HGPS cell (cell line): ENCODE data around the genes GOLGA6L6, POTEB3 and ATP10A.

DNA sequence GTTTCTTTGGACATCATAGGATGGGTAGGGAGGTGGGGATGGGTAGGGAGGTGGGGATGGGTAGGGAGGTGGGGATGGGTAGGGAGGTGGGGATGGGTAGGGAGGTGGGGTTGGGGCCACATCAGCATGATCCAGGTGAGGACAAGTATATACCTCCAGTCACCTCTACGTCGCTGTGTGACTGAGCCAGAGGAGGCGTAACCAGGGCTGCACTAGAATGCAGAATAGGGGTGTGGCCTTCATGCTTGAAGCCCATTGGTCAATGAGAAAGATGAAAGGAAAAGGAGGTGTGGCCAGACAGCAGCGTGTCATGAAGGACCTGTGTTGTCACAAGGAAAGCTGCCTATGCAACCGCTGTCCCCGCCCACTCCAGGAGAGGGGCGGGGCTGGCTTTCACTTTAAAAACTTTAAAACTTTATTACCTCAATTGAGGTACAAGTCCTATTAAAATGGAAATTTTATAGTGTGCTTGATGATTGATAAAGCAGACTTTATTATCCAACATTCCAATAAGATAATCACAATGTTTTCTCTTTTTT, at the start of gene GOLGA6L6:
GOLGA6L6 (minus strand) TSS at position 219 of the 539 bp plus-strand sequence.
- RRBS, result no CpG with 5 or more reads among the region's 7 CpGs

DNA sequence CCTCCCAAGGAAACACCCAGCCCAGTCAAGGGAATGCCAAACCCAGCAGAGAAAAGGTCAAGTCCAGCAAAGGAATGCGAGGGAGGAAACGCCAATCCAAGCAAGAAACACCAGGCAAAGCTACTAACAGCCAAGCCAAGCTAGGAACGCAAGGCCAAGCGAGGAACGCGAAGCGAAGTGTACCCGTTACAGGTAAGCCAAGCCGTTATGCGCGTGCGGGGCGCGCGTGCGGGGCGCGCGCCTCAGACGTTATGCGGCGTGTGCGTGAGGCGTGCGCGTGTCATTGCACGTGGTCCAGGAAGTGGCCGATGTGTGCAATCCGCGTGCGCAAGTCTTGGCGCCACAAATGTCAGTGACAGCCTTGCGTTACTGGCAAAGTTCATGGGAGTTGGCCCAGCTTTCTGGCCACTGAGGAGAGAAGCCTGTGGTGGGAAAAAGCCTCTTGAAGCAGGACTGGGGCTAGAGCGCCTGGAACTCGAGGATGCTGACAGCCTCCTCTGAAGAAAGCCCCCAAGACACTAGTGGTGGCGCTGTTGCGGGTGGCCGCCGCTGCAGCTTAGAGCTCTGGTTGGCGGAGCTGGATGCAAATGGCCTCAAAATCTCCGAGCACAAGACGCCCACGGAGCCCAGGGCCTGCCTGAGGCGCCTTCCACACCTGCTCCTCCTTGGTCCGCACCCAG, at the start of gene POTEB3:
POTEB3 (minus strand) TSS at position 242 of the 680 bp plus-strand sequence.
- RRBS, result no CpG with 5 or more reads among the region's 45 CpGs

- RRBS, result 2% methylated on average over 27 of the region's 48 CpGs
Observed at GRCh38 chr15:22786869-22787222, 402 bp downstream of the NIPA1 start.

GRCh38 chr15:22823824-22824603, 14.5 kb upstream of the NIPA2 start:
- RRBS, result no CpG with 5 or more reads among the region's 26 CpGs

DNA sequence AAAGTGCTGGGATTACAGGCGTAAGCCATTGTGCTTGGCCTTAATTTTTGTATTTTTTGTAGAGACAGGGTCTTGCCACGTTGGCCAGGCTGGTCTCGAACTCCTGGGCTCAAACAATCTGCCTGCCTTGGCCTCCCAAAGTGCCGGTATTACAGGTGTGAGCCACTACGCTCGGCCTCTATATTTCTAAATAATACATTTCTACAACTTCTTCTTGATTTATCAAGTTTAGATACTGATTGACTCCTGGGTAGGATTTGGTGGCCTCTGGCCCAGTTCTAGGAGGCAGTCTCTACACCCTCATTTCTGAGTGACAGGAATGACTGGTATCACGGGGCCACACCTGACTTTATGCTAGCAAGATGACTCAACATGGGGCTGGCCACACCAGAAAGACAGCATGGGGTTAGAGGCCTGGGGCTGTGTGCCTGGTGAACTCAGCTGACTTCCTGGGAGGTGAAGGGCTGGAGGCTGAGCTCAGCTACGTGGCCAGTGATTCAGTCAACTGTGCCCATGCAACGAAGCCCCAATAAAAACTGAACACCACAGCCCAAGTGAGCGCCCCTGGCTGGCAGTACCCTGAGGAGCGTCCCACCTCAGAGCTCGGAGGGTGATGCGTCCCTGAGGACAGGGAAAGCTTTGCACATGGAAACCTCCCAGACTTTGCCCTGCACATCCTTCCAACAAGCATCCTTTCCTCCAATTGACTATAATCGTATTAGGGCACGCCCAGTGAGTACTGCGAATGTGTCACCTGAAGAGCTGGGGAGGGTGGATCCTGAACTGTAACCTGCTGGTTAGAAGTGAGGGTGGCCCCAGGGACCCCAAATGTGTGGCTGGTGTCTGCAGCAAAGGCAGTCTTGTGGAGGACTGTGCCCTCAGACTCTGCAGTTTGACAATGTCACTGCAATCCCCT, 57.1 kb downstream of the NIPA2 start:
- RRBS, result no CpG with 5 or more reads among the region's 16 CpGs

DNA sequence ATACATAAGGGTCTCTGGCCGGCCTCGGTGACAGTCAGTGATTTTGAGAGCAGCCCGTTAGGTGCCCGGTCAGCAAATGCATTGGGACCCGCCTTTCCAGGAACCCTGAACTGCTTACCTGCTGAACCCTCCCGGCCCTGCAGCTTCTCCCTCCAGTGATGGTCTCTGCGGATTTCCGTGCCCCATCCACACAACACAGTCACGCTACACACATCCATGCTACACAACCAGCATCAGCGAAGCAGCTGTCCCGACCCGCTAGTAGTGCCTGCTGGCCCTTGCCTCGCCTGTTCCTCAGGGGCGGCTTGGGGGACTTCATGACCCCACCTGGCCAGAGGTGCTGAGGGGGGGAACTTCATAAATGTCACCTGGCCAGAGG, 449 bp upstream of the TUBGCP5 start:
- RRBS, result no CpG with 5 or more reads among the region's 14 CpGs

GRCh38 chr15:23399186-23399421, 44.6 kb downstream of the GOLGA8S start:
- RRBS, result no CpG with 5 or more reads among the region's 5 CpGs

- RRBS, result no CpG with 5 or more reads among the region's 1 CpG
Observed at GRCh38 chr15:24981929-24982128, 27.0 kb downstream of the SNRPN start.

- RRBS, result no CpG with 5 or more reads among the region's 14 CpGs
Observed at GRCh38 chr15:25503208-25503636, 64.4 kb upstream of the UBE3A start.

DNA sequence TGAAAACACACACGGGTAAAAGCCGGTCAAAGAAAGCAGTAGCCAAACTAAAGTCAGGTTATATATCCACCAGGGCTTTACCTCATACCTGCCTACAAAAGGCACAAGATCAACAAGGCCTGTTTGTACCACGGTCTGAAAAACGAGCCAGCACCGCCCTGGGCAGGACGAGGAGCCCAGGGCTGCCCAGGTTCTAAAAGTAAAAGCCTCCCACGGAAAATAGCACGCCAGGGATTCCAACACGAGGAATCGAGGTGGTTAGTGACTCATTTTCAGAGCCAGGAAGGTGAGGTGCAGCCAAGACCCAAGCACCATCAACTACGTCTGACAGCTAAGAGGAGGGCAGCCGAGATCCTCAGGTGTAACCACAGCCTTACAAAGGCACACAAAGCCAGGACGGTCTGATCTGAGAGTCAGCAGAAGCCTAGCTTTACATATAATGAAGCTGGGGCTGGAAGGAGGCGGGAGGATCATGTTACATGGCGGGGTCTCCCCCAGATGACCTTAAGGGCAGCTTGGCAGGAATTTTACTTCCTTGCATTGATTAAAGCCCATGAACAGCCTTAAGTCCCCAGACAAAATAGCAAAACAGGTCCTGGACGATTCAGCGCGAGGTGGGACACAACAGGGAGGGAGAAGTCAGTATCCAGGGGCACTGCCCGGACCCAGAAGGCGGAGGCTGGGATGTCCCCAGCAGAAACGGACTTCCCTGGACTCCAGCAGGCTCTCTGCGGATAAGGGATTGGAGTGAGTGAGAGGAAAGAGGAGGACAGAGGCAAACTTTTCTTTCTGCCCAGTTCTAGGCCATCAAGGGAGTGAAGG, 52.4 kb downstream of the ATP10A start:
- RRBS, result no CpG with 5 or more reads among the region's 22 CpGs

- RRBS, result 2% methylated on average over 35 of the region's 82 CpGs
Observed at GRCh38 chr15:25863095-25863683, at the start of gene ATP10A. Gene ATP10A (minus strand): TSS chr15:25863327.

DNA sequence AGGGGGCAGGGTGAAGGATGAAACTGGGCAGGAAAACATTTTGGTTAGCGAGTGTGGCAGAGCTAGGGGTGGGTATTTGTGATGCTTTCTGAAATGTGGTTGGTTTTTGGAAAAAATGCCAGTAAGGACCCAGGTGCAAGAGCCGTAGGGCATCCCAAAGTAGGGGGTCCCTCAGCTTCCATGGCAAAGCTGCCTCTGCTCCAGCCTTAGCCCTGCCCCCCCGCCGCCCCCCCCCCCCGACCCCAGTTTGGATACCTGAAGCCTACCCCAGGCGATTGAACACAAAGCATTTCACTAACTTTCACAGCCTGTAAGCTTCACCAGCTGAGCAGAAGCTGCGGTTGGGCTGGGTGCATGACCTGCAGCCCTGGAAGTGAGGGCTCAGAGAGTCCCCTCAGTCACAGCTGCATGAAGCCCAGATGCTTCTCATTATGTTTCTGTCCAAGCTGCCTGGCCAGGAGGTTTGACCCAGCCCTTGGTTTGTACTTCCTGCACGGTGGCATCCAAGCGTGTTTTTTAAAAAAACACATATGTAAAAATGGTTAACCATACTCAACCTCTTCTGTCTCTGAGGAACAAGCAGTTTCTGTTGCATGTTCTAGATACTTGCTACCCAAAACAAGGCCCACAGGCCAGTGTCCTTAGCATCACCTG, 75.8 kb upstream of the ATP10A start:
- RRBS, result no CpG with 5 or more reads among the region's 9 CpGs

- RRBS, result no CpG with 5 or more reads among the region's 3 CpGs
Observed at GRCh38 chr15:26013979-26014240, 150.8 kb upstream of the ATP10A start.

DNA sequence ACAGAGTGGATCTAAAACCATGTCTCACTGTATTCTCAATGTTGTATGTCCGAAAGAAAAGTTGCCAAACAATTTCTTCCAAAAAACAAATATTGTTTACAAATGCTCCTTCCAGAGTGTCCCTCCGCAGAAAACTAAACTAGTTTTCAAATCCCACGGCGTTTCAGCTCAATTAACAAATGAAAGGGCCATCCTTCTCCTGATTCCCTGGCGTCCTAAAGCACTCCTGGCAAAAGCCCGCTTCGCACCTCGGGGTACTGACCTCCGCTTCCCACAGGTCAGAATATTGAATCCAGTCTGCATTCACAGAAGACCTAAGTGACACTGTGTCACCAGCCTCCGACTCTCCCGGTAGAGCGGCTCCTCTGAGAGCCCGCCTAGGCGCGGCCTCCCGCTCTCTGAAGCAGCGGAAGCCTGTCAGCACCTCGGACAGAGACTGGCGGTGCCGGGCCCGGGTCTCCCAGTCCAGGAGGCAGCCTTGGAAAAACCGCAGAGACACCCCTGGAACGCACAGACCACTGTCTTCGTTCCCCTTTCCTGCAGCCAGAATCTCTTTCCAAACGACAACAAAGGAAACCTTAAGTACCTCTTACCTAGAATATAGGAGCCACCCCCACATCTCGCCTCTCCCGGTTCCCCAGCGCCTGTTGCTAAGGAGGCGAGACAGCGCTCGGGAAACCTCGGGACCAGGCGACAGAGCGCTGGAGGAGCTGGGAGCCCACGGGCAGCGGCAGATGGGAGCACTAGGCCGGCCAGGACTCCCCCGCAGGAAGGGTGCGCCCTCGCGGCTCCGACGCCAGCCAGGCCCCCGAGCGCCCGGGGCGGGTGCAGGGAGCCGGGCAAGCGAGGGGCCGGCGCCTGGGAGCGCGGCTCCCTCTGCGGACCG, 1.2 kb downstream of the GABRB3 start:
- RRBS, result 4% methylated on average over 17 of the region's 55 CpGs

- RRBS, result no CpG with 5 or more reads among the region's 4 CpGs
Observed at GRCh38 chr15:27665712-27666168, 433.4 kb downstream of the OCA2 start.

DNA sequence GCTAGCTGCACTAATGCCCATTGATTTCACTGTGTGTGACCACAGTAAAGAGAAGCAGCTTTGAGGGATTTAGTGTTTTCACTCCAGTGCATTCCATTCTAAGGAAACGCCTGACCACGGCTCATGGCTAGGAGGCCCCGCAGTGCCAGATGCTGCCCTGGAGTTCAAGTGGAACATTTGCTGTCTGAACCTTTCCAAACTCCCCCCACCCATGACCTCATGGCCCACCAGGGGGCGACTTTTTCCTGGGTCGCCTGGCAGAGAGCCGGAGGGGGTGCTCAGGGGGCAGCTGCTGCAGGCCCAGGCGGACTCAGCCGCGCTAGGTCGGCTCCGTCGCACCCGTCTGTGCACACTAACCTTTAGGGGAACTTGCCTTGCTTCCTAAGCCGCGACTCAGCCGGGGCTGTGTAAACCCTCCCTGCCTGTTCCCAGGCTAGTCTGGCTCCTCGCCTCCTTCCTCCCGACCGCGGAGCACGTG, 338 bp downstream of the OCA2 start:
- RRBS, result no CpG with 5 or more reads among the region's 21 CpGs

GRCh38 chr15:28106220-28106599, 7.1 kb upstream of the OCA2 start:
- RRBS, result 5% methylated on average over 7 of the region's 22 CpGs

DNA sequence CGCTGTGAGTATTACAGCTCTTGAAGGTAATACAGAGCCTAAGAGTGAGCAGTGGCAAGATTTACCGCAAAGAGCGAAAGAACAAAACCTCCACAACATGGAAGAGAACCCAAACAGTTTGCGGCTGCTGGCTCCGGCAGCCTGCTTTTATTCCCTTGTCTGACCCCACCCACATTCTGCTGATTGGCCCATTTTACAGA, 80.6 kb downstream of the ENTREP2 start:
- RRBS, result no CpG with 5 or more reads among the region's 5 CpGs

GRCh38 chr15:29676624-29677169, 105.9 kb upstream of the ENTREP2 start:
- RRBS, result no CpG with 5 or more reads among the region's 7 CpGs

DNA sequence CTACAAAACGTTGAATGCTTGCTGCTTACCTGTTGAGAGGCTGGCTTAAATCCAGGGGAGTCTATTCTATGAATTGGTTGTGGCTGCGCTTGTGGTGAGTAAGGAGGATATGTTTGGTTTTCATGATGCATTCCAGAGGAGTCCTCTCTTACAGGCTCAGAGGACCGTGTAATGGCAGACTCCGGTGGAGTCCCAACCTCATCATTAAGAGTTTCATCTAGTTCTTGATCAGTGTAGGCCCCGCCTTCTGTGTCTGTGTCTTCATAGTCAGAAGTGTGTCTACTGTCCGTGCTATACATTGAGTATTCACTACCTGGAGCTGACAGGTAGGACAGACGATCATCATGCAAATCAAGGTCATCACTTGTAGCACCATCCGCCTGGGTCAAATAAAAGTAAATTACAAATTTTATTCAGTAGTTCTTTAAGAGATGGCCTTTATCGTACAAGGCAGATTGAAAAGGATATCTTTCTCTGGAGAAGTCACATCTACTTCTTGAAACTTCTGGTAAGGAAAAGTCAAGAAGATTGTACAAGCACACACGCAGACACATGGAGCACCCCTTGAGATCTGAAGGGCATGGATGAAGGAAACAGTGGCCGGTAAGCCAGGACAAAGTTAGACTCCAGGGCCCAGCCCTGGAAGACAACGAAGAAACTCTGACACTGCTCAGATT, 101.8 kb downstream of the TJP1 start:
- RRBS, result no CpG with 5 or more reads among the region's 12 CpGs